RPMI7951 (cell line): ENCODE measurements around a stretch of chr12.

DNA sequence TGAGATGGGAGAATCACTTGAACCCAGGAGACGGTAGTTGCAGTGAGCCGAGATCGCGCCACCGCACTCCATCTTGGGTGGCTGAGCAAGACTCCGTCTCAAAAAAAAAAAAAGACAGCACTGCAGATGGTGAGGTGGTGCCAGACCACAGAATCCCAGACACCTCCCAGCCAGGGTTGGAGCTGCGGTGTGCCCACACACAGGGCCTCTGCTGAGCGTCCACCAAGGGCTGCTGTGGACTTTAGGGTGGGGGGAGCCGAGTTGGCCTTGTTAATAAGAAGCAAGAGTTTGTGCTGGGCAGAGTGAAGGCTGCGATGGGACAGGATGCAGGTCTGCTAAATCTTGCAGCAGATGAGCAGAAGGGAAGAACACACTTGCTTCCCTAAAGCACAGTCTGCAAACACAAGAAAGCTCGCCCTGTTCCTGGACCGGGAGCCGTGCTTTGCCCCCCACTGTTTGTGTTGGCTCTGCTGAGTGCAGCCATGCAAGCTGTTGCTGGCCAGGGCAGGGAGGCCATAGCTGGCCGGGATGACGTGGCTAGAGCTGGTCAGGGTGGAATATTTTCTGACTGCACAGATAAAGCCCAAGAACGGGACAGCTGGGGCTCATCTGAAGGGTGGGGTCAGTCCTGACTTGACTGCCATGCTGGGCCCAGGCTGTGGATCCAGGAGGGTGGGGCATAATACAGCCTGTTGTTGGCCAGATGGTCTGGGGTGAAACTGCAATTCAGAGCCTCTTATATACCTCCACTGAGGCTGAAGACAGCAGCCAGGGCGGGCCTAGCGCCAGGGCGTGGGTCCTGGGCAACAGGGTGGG is 14.5 kb downstream of the KMT5A start:
- RAMPAGE, long total RNA, result no peak

DNA sequence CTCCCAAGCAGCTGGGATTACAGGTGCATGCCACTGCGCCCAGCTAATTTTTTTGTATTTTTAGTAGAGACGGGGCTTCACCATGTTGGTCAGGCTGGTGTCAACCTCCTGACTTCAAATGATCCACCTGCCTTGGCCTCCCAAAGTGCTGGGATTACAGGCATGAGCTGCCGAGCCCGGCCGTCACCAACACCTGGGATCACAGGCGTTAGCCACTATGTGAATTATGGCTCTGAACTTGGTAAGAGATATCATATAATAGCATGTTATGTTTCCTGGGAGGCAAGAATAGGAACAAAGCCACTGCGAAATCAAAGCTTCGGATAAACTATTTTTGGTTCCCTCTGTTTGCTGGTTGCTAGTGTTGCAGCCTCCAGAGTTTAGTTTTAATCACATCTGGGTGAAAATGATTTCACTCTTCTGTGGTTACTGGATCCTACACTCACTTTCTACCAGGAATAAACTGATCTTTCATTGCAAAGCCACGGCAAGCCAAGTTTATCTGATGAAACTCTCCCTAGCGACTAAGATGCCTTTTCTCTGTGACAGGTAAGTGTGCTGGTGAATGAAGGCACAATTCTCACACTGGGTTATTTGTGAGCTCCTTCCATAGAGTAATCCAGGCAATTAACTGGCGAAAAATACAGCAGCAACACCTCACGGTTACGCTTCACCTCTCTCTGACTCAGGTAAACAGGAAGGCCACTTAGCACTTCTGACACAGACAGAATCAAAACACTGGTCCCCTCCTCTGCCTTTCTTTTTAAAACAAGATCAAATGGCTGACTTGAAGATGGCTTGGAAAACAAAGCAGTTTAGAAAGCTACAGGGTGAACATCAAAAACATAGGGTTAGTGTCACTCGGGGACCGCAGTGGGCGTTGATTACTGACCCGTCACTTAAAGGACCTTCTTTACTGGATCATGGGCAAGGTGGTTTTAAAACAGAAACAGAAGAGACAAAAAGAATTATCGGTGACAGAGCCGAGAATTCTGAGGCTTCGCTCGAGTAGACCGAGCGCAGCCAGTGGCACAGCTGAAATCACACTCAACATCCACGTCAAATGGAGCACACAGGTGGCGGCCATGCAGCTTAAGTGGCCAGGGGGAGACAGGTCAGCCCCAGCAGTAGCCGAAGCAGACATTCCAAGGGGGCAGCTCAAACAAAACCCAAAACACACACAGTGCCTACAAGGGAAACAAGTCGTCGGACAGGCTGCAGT is 16.9 kb downstream of the SNRNP35 start:
- RAMPAGE, long total RNA, result no peak

- RAMPAGE, long total RNA, result no peak
Observed at GRCh38 chr12:123518991-123520210, 14.1 kb downstream of the RILPL1 start.

GRCh38 chr12:123531018-123531674 is 2.4 kb downstream of the RILPL1 start:
- RAMPAGE, long total RNA, result no peak

GRCh38 chr12:123949364-123950056 is 23.1 kb downstream of the CCDC92 start:
- RAMPAGE, long total RNA, result no peak

GRCh38 chr12:124012344-124012899 is 39.4 kb downstream of the ZNF664 start:
- RAMPAGE, long total RNA, result no peak

GRCh38 chr12:124147428-124148049 is 147.4 kb upstream of the RFLNA start:
- RAMPAGE, long total RNA, result no peak

DNA sequence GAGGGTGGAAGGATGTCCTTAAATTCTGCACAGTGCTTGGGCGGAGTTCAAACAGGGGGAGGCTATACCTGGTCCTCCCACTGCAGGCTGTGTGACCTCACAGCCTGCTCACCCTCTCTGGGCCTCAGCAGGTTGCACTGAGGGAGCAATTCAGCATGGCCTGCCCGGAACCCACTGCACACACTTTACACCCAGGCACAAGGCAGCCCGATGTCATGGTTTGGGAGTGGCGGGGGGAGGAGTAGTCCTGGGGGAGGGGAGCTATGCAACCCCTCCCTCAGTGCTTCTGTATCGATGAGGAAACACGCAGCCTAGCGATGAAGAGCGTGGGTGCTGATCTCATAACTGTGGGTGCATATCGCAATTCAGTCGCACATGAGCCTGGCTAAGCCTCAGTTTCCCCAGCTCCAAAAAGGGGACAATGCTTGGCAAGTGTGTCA is 89.7 kb downstream of the RFLNA start:
- RAMPAGE, long total RNA, result no peak

DNA sequence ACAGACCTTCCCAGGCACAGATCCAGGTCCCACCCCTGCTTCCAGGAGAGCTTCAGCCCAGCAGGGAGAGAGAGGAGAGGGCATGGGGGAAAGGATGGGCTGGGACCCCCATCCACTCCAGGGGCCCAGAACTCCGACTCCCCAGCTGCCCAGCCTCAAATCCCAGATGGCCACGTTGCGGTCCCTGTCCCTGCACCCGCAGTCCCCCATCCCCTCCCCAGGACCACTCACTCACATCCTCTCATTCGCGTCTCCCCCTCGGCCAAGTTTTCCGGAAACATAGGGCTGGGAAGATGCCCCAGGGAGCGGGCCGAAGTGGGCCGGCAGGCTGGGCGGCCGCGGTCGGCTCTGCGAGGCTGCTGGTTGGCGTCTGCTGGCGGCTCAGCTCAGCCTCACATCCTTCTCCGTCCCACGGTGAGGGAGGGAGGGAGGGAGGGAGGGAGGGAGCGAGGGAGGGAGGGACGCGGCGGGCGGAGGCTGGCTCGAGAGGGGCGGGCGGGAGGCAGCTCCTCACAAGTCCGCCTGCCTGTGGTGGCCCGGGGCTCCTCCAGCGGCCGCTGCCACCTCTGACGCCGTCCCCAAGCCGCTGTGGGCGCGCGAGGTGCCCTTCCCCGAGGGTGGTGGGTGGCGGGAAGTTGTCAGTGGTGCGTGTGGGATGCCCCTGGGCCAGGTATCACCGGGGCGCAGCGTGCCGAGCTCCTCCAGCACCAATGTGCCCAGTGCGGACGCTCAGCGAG is 93.7 kb downstream of the RFLNA start:
- RAMPAGE, long total RNA, result no peak

DNA sequence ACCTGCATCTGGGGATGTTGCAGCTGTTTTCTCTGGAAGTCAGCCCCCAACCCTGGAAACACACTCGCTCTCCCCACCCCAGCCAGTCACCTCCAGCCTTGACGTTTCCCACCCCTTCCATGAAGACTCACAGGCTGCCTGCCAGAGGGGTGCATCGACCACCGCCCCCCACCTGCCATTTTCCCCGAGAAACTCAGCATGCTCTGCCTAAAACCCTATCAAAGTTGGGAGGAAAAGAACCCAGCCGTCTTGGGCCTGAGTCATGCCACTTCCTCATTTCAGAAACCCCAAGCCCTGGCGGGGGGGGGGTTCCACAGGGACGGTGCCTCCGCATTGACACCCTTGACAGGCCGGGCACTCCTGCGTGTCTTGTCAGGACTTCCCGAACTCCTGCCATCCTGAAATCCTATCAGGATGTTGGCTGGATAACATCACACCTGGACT is 96.3 kb downstream of the RFLNA start:
- RAMPAGE, long total RNA, result no peak

GRCh38 chr12:124391648-124392756 is 97.1 kb downstream of the RFLNA start:
- RAMPAGE, long total RNA, result no peak

DNA sequence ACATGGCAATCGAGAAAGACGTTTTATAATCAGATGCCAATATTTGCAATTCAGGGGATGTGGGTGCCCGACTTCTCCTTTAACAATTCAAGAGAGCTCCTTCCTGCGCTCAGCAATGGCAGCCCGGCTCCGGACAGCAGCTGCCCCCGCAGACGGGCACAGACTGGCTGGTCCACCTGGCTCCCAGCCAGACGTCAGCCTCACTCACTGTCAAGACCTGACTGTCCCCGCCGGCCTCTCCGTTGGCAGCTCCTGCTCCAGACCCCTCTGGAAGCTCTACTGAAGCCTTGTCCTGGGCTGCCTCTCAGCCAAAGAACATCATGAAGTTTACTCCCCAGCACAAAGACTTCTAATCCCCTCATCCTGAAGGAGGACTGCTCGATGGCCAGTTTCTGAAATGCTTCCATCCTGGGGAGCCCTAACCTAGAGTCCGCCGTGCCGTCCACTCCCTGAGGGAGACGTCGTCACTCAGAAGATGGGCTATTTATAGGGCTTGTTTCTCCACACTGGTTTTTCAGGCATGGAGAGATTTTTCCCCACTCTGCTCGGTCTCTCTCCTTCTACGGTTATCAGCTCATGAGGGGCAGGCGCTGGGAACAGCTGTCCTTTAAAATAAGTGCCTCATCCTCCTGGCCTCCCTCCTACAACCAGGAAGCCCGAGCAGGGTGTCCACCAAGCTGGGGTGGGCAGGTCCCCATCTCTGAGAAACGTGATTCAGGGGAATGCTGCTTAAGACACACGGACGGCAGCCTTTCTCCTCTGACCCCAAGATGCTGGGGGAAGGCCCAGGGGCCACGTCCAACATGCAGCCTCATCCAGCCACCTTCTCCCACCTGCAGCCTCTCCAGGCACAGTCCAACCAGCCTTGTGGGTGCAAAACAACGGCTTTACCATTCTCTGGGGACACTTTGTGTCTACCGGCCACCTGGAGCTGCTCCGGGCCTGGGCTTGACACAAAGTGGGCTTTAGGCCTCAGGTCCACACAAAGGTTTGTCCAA is 126.4 kb downstream of the RFLNA start:
- RAMPAGE, long total RNA, result no peak

GRCh38 chr12:124437786-124438391 is 129.5 kb downstream of the NCOR2 start:
- RAMPAGE, long total RNA, result no peak

DNA sequence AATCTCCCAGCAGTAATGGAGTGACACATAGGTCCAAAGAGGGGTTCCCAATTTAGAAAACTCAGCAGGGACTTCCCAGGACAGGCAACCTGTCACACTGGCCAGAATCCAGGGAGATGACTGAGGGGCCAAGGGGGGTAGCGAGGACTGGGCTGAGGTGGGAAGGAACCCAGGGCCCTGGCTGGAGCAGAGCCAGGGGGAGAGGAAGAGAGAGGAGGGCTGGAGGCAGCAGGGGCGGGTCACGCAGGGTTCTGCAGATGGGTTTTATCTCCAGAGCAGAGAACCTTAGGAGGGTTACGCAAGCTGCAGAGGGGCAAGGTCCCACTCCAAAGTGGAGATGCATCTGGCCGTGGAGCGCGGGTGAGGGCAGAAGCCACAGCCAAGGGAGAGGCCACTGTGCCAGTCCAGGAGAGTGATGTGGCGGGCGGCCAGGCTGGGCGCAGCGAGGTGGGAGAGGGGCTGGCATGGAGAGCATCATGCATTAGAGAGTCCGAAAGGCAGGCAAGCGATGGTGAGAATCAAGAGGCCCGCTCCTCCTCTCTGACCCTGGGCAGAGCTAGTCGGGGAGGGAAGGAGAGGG is 29.1 kb downstream of the NCOR2 start:
- RAMPAGE, long total RNA, result no peak

DNA sequence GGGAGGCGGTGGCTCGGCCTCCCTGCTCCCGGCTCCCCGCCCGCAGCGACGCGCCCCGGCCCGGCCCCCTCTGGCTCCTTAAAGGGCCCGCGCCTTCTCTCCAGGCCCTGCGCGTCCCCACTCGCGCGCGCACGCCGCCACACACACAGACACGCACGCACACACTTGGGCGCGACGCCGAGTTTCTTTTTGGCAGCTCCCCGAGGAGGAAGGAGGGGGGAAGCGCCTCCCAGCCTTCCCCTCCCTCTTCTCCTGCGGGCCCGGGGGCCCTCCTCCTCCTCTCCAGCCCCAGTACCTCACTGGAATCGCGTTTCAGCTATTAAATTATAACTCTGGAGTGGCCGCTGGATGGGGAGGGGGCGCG is 239 bp upstream of the NCOR2 start:
- RAMPAGE, long total RNA, result no peak

GRCh38 chr12:124588983-124589642 is 21.7 kb upstream of the NCOR2 start:
- RAMPAGE, long total RNA, result no peak

- RAMPAGE, long total RNA, result no peak
Observed at GRCh38 chr12:124592439-124593147, 25.2 kb upstream of the NCOR2 start.

DNA sequence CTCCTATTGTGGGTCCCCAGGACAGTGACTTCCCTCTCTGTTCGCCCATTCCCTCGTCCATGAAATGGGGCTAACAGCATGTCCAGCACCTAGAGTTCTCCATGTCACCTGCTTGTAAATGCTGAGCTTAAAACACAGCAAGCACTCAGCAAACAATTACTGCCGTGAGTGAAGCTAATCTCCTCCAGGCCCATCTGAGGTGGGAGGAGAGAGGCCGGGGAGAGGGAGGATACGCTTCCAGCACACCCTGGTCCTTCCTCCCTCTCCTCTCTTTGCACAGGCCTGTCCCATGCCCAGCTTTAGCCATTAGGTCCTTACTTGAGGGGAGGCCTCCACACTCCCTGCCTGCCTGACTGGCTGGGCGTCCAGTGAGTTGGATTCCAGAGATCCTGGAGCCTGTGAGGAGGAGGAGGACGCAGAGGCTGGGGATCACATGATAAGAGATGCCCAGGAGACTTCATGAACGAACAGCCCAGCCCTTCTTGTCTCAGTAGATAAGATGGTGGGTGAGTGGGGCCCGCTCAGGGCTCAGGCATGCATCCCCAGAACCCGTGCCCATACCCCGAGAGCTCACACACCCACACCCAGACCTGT is 65.1 kb upstream of the NCOR2 start:
- RAMPAGE, long total RNA, result no peak

GRCh38 chr12:124633821-124634465 is 66.5 kb upstream of the NCOR2 start:
- RAMPAGE, long total RNA, result no peak

- RAMPAGE, long total RNA, result no peak
Observed at GRCh38 chr12:124681114-124681825, 113.9 kb upstream of the NCOR2 start.